ENCODE measurements around the genes TMEM144, RAPGEF2 and NPY1R.

GRCh38 chr4:158120776-158121167, 52.1 kb downstream of the GASK1B start:
- RRBS, result no CpG with 5 or more reads among the region's 4 CpGs

DNA sequence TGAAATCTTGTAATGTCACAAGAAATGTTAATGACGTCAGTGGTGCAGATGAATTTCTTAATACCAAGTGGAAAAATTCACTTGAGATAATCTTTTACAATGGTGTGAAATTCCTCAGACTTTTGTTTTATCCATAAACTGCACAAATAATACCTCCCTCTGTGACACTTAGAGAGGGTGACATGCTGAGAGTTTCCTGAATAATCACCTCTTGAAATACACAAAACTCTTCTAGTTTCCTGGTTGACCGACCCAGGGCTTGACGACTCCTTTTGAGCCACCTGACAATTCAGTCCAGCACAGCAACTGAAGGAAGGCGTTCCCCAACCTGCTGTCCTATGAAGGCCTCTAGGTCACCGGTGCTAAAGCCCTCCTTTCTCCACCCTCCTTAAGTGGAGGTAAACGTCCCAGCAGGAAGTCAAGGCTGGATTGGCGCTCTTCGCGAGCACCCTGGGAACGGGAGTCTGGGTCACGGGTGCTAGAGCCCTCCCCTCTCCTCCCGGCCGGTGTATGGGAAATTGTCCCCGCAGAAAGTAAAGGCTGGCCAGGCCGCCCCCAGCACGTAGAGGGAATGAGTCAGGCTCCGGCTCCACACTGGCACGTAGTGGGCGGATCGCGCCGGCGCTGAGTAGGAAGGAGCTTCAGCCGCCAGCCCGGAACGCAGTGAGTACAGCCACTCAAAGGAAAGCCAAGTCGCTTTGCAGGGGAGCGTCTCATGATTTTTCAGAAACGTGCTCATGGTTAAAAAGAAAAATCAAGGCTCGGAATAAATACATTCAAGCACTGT, at the start of gene TMEM144:
TMEM144 (plus strand) TSS at position 563 of the 787 bp plus-strand sequence.
- RRBS, result 2% methylated on average over 13 of the region's 30 CpGs

DNA sequence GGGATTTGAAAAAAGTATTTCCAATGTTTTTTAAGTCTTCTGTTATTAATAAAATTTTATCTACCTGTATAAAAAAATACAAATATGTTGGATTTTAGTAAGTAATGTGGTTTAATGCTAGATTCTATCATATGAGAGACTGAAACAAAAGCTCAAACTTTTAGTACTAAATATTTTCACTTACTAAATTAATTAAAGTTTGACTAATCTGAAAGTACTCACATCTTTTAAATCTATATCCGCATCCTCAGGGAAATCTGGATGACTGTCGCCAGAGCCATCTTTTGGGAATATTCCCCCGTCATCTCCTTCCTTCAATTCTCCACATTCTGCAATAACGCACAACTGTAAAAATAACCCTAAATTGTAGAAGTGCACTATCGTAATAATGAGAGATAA, 7.9 kb downstream of the PPID start:
- RRBS, result no CpG with 5 or more reads among the region's 5 CpGs

- RRBS, result no CpG with 5 or more reads among the region's 12 CpGs
These were observed 907 bp downstream of the PPID start for GRCh38 chr4:158722233-158722745.

DNA sequence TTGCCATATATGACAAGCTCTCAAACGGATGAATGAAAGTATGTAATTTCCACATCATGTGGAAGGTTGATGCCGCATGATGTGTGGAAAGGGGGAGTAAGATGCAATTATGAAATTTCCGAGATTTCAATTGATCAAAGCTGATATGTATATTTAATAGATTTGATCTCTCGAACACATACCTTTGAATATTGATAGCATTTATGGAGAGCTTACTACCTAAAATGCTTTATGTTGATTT, 882 bp downstream of the FNIP2 start:
- RRBS, result no CpG with 5 or more reads among the region's 4 CpGs

DNA sequence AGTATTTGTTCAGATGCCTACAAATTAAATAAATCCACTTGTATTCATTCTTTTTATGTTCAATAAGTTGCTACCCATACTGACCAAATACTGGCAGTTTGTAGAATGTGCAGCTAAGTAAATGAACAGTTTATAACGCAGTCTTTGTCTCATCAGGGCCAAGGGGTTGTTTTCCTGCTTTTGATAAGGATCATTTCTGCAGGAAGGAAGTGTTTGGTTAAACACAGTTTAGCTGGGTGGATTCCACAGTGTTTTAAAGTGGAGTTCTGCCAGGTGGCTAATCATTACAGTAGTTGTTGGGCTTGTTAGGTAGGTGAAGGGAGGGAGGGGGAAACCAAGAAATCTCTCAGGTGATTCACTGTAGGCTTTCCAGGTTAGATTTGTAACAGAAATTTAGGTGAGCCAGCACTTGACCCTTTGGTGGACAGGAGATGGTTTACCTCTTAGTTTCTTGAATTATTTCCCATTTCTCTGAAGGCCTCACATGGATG, 58.0 kb downstream of the FNIP2 start:
- RRBS, result no CpG with 5 or more reads among the region's 1 CpG

DNA sequence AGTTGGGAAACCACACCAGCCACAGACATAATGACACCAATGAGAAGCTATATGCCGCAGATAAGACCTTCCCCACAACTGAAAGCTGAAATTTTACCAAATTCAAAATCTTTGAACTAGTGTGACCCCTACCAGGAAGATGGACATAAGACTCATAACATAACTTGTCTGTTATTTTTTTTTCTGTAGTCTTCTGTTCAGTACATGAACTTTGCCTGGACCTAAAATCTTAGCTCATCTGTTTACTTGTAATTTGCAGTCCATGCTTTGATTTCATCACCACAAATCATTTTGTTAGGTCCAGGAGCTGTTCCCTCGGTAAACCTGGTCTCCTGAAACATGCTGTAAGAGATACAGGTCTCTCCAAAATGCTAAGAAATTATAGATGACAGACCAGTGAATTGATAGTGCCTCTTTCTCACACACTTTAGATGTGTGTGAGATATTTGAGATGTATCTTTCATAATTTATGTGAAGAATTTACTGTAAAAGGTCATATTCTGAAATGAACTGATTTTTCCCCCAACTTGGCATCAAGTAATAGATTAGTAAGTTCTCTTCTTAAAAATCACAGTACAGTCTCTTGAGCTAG, 89.3 kb downstream of the C4orf45 start:
- RRBS, result no CpG with 5 or more reads among the region's 2 CpGs

DNA sequence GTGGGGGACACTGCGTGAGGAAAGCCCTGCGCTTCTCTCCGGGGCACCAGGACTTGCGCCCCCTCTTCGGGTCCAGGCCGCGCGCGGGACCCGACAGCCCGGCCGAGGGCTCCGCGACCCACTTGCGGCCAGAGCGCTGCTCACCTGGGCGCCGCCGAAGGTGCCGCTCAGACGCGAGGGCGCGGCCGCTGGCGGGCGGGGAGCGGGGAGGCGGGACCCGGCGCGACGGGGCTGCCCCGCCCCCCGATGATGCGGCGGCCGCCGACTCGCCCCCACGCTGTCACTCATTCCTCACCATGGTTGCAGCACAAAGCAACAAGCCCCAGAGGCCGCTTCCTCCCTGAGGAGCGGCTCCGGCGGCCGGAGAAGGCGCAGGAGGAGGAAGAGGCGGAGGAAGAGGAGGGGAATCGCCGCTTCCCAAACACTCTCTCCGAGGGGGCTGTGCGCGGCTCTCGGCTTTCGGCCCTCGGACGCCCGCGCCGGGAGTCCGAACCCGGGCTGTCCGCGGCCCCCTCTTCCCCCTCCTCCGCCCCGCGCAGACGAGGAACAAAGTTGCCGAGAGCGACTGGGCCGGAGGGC, at the start of gene RAPGEF2:
RAPGEF2 (plus strand) TSS at position 343 of the 579 bp plus-strand sequence.
- RRBS, result 5% methylated on average over 17 of the region's 71 CpGs

GRCh38 chr4:159105464-159106304, 2.8 kb downstream of the RAPGEF2 start:
- RRBS, result no CpG with 5 or more reads among the region's 7 CpGs

DNA sequence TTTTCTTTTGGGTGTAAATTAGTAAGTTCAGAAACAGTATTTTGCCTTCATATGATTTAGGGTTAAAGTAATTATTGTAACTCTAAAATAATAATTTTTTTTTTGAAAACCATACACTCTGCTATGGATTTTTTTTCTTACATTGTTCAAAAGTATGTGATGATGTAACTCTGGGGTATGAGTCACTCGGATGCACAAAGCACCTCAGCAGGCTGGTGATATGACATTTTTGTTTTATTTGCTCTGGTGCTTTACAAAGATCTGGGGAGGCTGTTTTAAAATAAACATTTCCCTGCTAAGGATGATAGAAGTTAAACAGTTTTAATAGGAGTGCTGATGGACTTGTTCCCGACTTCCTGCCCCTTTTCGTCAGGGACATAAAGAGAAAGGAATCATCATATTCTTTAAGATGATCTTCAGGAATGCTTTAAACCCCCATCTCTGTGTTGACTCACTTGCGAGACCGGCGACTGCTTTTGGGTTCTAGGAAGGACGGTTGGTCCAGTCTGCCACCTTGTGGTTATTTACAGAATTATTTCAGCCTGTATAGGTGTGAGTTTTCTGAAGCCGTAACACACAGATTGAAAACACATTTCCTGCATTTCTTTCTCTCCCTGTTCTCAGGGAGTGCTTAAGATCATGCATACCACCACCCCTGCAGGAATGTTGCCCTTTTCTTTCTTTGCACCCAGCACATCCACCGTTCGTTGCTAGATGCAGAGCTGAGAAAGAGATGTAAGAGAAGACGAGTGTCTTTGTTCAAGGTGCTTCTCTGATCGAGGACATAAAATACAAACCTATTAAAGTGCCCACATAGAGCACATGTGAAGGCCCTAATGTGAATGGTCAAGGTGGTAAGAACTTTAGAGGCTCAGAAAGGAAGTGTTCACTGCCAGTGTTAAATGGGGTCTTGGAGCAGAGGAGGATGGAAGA, 72.6 kb downstream of the RAPGEF2 start:
- RRBS, result no CpG with 5 or more reads among the region's 12 CpGs

DNA sequence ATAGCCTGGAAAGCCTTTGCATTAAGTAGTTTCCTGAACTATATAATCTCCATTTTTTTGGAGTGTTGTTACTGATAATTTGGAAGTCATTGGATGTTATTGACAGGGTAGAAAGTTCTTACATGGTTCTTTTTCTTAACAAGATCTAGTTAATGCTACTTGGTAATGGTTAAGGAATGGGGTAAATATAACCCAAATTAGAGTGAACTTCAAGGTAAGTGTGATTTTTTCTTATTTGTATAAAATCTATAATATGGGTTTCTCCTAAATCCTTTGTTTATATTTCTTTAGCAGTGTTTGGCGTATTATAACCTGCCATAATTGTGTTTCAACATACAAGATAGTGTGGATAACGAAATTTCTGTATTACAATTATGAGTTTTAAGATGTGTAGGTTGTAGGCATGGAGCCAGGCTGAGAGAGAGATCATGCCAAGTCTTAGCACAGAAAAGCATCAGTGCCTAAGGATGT, 161.0 kb downstream of the RAPGEF2 start:
- RRBS, result no CpG with 5 or more reads among the region's 2 CpGs

DNA sequence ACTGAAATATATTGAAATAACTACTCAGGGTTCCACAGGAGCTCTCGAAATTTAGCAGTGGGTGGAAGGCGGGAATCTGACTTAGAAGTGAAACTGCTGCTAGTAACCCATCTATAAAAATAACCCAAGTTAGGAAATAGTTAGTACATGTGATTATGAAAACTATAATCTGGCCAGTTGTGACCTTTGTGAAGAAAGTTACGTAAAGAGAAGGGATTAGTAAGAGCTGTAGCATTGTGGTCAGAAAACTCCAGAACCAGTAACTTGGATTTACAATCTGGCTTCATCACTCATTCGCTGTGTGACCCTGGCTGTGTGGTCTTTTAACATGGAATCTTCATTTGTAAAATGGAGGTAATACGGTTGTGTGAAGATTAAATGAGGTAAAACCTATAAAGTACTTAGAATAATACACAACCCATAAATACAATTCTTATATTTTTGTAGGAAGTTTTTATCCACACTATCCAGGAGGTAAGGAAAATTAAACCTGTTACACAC, 175.6 kb downstream of the RAPGEF2 start:
- RRBS, result no CpG with 5 or more reads among the region's 5 CpGs

DNA sequence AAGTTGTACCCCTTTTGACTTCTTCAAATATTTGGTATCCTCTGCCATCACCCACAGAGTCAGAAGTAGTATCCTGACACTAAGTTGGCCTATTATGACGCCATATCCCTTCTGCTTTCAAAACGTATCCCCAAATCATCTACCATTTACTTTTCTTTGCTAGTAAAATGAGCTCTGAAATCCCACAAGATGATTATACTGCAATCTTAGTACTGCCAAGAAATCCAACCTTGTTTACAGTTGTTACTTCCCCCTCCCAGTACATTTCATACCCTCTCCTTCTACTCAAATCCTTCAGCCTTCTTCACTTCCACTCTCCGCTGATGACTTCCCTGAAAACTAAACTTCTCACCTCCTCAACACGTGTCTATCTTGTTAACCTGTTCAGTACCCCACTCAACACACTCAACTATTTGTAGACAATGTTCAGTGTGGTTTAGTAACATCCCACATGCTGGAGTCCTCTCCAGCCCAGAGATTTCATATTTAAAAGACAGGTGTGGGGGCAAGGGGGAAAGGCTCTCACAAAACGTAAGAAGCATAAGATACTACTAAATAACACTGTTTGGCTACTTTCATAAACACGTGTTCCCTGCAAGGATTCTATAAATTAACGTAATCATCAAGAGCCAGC, 1.3 kb downstream of the NAF1 start:
- RRBS, result no CpG with 5 or more reads among the region's 7 CpGs

DNA sequence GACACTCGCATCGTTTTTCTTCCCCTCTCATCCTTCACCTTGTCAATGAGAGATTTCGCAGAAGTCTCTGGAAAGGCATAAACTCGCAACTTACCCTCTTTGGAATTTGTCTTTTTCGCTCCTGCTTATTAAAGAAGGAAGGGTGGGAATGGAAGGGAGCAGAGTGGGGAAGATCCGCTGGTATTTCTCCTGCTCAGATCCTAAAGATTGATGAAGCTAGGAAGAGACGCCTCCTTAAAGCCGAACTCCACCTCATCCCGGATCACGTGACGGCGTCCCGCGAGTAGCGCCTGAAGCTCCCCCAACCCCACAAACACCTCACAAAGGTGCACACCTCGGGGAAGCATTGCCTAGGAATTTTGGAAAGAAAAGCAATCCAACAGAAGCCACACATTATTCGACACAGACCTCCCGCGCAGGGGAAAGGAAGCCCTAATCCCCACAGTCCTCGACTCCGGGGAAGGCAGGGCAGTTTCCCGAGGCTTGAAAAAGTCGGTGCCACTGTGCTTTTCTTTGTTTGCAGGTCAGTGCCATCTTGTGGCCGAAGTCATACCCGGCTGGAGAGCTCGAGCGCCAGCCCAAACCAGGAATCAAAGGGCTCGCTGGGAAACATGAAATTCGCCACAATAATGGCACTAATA, at the start of gene NPY1R:
NPY1R (minus strand) TSS at position 209 of the 641 bp plus-strand sequence.
- RRBS, result 7% methylated on average over 4 of the region's 29 CpGs

DNA sequence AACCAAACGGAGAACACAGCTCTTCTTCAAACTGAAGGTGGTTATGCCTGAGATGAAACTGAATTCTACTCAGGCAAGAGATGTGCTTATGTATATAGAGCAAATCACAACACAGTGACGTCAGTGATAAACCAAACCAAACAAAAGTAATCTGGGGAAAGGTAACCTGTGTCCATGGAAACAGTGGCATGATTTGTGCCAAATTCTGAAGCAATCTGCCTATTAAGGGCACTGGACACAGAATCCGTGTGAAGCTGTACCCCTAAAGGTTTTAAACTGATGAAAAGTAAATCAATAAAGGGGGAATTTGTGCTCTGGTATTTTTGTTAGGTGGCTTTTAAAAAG, 38.5 kb downstream of the NPY5R start:
- RRBS, result no CpG with 5 or more reads among the region's 3 CpGs

- RRBS, result no CpG with 5 or more reads among the region's 5 CpGs
These were observed 117.4 kb downstream of the TMA16 start for GRCh38 chr4:163611531-163612566.

DNA sequence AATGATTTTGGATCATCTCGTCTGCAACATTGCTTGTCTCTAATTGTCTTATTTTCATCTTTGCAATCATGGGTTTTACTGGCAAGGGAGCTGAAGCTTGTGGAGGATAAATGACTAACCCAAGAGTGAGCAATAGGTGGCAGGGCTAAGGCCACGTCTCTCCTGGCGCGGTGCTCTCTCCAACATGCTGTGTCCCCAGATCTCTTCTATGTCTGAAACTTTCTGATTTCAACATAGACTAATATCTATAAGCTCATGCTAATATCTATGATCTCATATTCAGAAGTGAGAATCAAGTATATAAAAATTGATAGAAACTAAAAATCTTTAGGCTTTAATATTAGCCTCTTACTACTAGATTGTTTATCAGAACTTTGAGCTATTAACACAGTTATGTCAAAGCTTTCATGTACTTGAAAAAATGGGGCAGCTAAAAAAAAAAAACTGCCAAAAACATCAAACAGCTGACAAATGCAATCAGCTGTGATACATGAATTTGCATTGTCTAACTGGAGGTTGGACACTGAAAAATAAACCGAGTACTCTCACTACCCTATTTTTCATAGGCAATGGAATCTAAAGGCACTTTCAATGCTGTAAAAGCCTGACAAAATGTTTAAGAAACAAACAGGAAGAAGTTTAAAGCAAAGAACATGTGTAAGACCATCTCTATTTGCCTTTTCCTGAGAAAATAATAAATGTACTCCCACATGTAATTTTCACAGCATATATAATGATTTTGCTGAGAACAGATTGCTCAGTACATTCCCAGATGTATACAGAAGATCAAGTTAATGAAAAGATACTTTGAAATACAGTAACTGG, 169.2 kb downstream of the TMA16 start:
- RRBS, result no CpG with 5 or more reads among the region's 5 CpGs

GRCh38 chr4:164252193-164252701, 131.6 kb downstream of the MARCHF1 start:
- RRBS, result no CpG with 5 or more reads among the region's 1 CpG

- RRBS, result 26% methylated on average over 1 of the region's 58 CpGs
These were observed 599 bp downstream of the MARCHF1 start for GRCh38 chr4:164383003-164383837.